Cerebral cortex (tissue), 2 donors: ENCODE data around the gene ACR.

- PRO-cap, 2 experiments, result peak in 1 of 2 experiments; most common plus-strand start chr22:50526206 (in 1); most common minus-strand start chr22:50526143 (in 1)
Observed at GRCh38 chr22:50525914-50526761, 740 bp upstream of the SCO2 start.

- PRO-cap, 2 experiments, result no peak in any of the 2 experiments
Observed at GRCh38 chr22:50607660-50608065, 7.1 kb downstream of the MAPK8IP2 start.

- PRO-cap, 2 experiments, result no peak in any of the 2 experiments
Observed at GRCh38 chr22:50622589-50623560, 5.1 kb downstream of the ARSA start.

GRCh38 chr22:50720756-50721110 lies 17.3 kb upstream of the ACR start:
- PRO-cap, 2 experiments, result no peak in any of the 2 experiments

DNA sequence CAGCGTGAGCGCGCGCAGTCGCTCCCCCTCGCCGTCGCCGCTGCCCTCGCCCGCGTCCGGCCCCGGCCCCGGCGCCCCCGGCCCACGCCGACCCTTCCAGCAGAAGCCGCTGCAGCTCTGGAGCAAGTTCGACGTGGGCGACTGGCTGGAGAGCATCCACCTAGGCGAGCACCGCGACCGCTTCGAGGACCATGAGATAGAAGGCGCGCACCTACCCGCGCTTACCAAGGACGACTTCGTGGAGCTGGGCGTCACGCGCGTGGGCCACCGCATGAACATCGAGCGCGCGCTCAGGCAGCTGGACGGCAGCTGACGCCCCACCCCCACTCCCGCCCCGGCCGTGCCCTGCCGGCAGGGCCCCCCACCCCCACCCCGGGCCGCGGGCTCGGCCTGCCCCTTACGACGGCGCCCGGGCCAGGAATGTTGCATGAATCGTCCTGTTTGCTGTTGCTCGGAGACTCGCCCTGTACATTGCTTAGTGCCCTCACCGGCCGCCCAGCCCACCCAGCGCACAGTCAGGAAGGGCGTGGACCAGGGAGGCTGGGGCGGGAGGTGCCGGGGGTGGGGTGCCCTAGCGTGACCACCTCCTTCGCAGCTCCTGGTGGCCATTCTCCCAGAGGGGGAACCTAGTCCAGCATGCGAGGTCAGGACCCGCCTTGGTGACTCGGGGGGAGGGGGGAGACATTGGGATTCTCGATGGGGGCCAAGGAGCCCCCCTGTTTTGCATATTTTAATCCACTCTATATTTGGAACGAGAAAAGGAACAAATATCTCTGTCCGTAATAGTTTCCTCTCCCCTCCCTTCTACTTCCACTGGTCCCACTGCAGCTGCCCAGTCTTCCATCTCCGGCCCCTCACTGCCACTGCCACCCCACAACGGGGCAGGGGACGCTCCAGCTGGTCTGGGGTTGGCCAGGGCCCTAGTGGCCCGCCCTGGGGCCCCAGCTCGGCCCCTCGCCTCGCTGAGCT lies 6.7 kb upstream of the ACR start:
- PRO-cap, 2 experiments, result no peak in any of the 2 experiments

DNA sequence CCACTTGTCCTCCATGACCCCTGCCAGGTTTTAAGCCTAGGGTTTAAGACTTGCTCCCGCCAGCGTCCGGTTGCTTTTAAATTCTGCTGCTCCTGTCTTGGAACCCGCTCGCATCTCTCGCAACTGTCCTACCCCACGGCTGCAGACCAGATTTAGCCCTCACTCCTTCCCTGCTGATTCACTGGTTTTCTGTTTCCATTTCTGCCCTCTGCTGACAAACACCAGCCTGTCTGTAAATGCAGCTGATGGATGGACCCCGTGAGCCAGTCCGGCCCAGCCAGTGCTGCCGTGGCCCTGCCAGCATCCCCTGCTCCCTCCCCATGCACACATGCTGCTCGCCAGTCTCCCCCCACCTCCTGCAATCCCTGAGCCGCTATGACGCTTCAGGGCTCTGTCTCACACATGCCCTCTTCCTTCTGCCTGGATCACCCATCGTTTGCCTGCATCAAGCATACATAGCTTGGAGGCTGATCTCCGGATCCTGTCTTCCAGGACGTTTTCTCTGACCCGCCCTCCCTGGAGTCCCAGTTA lies 4.5 kb upstream of the ACR start:
- PRO-cap, 2 experiments, result peak in 1 of 2 experiments; most common plus-strand start position 235 of the sequence (in 1); most common minus-strand start position 125 of the sequence (in 1)

DNA sequence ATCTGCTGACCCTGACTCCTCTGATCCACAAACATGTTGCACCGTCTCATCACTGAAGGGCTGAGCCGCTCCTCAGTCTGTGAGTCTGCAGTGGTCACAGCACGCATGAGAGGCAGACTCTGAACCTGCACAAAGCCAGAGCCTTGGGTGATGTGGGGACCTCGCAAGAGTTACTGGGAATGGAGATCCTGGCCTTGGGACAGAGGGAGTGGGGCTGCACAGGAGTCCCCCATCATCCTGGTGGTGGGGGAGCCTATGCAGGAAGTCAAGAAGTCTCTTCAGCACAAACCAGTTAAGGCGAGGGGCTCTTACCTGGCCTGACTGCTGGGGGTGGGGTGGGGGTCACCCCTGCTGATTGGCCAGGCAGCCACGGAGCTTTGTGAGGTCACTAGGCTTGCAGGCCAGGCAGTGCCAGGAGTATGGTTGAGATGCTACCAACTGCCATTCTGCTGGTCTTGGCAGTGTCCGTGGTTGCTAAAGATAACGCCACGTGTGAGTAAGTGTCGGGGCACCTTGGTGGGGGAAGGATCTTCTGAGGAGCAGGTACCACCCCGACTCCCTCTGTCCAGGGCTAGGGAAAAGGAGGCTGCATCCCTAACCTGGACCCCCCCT lies at the start of gene ACR:
Gene ACR (plus strand): TSS at position 388 of the 612 bp plus-strand sequence.
- PRO-cap, 2 experiments, result no peak in any of the 2 experiments